Paraaortic lymph node (tissue), 1 donor: ENCODE measurements around a stretch of chr20.

GRCh38 chr20:37985936-37986448, 47.3 kb downstream of the TTI1 start:
- PRO-cap = no peak

GRCh38 chr20:37994370-37995055, 38.7 kb downstream of the TTI1 start:
- PRO-cap = no peak

GRCh38 chr20:38074904-38075646, 41.5 kb downstream of the RPRD1B start:
- PRO-cap = no peak

DNA sequence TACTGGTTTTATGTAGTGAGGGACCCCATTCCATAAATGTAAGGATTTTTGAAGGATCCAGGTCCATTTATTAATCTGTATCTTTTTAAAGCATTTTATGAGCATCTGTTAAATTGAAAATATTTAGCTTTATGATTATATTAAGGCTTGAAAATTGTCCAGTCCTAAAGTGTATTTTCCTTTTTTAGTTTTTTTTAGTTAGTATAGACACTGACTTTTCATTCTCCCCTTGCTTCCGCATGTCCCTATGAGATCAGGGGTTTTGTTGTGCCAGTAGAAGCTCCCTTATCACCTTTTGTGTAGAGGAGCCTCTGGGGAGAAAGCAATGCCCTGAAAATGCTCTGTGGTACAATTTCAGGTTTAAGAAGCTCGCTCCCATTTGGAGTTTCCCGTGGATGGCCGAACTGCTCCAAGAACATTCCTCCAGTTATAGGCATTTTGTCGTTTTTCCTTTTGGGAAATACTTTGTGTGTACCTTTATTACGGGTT, 49.8 kb downstream of the RPRD1B start:
- PRO-cap = no peak

GRCh38 chr20:38095713-38095986, 62.1 kb downstream of the RPRD1B start:
- PRO-cap = unidirectional peak, minus-strand start at chr20:38095897

DNA sequence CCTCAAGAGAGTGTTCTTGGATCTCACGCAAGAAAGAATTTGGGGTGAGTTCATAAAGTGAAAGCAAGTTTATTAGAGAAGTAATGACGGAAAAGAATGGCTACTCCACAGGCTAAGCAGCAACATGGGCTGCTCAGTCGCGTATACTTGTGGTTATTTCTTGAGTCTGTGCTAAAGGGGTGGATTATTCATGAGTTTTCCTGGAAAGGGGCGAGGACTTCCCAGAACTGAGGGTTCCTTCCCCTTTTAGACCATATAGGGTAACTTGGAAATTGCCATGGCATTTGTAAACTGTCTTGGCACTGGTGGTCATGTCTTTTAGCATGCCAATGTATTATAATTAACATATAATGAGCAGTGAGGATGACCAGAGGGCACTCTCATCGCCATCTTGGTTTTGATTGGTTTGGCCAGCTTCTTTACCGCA, 11.3 kb downstream of the LBP start:
- PRO-cap = no peak

- PRO-cap = no peak
Observed at GRCh38 chr20:38433724-38434703, 38.6 kb upstream of the RALGAPB start.

- PRO-cap = no peak
Observed at GRCh38 chr20:38471822-38472328, 768 bp upstream of the RALGAPB start.

DNA sequence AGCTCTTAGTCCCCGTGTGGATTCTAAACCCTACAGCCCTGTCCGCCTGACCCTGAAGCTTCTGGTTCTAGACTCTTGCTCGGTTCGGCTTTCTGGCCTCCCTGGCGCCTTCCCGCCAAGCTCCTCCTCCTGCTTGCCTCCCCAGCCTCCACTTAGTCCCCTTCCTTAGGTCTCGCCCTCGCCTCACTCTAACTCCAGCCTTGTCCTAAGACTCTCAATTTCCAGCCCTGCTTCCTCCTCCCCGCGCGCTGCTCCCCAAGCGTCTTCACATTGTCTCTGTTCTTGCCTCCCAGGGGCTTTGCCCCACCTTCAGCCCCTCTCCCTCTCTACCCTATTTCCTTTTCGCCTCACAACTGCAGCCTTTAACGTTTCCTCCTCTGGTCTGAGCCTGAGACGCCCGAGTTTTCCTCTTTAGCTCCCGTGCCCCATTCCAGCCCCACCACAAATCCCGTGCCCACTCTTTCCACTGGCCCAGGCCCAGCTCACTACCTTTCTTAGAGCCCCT, 2.3 kb downstream of the SLC32A1 start:
- PRO-cap = no peak

DNA sequence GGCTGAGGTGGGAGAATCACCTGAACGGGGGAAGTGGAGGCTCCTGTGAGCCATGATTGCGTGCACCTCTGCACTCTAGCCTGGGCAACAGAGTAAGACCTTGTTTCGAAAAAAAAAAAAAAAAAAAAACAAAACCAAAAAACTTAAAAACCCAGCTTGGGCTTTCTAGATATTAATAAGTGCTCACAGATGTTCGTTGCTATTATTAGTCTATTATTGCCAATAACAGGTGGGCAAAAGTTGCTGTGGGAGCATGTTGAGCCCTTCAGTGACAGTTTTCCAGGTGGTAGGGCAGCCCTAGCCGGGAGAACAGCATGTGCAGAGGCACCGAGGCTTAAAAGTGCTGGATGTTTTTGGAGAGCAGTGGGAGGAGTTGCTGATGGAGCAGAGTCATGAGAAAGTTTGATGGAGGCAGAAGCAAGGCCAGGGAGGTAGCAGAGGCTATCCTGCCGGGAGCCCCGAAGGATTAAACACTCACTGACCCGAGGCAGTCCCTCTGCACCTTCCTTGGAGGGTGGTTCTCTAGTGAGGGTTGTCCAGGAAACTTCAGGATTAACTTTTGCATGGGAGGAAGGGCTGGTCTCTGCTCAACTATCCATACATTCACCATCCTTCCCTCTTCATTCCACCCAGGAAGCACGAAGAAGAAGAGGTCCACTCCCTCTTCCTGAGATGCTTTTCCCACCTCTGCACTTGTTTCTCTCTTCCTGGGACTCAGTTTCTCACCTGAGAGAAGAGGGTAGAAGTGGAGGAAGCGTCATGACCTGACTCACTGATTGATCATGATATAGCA, 4.6 kb downstream of the PPP1R16B start:
- PRO-cap = no peak

DNA sequence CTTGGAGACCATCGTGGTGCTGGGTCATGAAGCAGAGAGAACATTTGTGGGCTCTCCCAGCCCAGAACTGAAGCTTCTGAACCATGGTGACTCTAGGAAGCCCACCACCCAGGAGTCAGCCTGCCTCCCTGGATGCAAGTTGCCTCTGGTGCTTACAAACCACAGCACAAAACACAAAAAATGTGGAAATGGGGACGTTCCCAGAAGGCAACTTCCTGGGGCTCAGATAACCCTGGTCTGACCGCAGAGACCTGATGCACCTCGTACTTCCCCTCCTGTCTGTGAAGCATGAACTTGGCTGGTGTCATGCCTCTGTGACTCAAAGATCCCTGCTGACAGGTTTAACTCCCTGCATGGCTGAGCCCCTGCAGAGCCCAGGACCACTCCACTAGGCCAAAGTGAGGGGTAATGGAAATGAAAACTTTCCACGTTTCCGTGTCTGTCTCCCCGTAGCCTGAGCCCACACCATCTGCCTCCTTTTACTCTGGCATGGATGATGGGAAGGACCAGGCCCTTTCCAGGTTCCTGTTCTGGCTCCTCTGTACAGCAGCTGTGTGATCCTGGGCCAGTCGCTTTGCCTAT, 57.6 kb downstream of the PPP1R16B start:
- PRO-cap = unidirectional peak, minus-strand start at position 147 of the sequence

DNA sequence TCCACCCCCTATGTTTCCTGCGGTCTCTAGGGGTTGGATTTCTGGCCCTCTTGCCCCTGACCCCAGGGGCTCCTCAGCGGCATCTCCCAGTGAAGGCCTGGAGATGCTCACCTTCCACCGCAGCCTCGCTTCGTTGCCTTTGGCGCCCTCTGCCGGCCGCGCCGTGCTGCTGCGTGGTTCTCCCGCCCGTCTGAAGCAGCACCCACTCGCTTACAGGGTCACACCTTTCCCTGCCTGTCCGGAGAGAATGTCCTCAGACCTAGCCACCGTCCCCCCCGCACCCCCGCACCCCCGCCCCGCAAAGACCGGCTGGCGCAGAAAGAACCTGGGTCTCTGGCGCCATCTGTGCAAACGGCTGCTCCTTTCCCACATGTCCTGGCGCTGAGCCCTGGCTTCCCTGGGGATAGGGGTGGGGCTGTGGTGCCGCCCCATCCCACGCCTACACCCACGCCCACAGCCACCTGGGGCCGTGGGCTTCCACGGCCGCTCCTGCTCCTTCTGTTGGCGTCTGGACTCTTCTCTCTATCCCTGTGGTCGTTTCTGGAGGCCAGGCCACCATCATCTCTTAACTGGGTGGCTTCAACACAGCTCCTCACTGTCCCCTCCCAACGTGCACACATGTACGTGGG, 32.3 kb upstream of the FAM83D start:
- PRO-cap = no peak

DNA sequence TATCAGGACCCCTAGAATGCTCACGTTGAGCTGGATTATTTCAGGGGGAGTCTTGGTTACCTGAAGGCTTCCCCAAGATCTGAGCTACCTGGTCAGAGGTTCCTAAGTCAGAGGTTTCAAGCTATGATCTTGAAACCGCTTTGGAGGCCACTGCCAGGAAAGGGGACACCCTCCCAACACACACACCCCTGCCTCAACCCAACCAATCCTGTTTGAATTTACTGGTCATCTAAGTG, 31.4 kb upstream of the FAM83D start:
- PRO-cap = no peak

DNA sequence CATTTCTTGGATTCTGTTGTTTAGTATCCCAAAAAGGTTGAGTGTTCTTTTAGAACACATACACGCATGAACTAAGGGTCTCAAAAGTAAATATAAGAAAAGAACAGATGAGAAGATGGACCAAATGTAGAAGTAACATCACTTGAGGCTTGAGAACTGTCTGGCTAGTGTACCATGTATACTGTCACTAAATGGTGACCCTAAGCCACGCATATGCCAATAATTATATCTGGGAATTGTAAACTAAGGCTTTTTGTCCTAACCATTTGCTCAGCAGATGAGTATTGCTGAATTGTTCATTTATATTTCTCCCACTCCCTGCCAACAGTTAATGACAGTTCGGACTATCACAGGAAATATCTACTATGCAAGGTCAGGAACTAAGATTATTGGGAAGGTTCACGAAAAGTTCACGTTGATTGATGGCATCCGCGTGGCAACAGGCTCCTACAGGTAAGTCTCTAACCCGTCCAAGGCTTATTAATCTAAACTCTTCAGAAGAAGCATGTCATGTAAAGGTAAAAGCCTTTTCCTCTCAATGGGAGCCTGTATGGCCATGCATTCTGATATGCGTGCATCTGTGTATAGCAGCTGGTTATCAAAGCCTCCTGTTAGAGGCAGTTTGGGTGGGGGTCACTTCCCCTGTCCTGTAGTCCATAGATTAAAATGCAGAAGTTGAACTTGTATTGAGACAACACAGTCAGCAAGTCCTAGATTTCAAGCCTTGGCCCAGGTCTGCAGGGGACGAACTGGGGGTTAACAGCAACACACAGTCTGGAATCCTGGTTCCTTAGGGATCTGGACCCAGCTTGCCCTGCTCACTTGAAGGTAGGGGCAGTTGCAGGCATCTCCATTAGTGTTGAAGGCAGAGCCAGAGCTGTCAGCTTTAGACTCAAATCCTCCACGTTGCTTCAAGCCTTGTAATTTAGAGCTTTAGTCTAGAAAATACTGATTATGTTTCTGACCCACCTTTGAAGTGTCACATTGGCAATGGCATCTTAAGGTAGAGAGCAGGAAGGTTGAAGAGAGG, 14.3 kb upstream of the DHX35 start:
- PRO-cap = no peak

- PRO-cap = unidirectional peak, plus-strand start at chr20:39023844
Observed at GRCh38 chr20:39023632-39024083, 61.5 kb downstream of the DHX35 start.

GRCh38 chr20:39078628-39079002, 116.5 kb downstream of the DHX35 start:
- PRO-cap = no peak

DNA sequence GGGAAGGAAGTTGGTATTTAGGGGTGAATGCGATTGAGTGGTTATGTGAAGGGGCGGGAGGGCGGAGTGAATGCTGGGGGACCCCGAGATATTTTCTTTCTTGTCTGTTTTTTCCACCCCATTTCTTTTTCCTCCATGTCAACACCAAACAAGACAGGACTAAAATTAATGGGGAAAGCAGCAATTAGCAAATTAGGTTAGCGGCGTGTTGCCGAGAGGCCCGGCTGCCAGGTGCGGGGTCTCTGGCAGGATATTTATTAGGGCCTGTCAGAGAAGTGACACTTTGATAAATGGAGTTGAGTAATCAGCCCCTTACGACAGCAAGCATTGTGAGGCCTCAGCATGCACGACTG, 193.8 kb downstream of the DHX35 start:
- PRO-cap = no peak

DNA sequence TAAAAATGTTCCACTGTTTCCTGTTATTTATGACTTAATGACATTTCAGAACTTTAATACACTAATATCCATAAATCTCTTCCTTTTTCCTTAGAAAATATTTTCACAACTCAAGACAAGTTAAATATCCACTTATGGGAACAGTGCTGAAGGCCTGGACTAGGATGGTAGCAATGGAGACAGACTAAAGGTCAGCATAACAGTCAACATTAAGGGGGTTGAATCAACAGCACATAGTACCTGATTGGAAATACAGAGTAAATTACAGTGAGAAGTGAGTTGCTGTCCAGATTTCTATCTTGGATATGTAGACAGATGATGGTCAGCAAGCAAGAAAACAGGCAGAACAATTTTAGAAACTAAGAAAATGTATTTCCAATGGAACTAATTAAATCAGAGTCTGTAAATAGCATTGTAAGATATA, 682.9 kb downstream of the MAFB start:
- PRO-cap = no peak

DNA sequence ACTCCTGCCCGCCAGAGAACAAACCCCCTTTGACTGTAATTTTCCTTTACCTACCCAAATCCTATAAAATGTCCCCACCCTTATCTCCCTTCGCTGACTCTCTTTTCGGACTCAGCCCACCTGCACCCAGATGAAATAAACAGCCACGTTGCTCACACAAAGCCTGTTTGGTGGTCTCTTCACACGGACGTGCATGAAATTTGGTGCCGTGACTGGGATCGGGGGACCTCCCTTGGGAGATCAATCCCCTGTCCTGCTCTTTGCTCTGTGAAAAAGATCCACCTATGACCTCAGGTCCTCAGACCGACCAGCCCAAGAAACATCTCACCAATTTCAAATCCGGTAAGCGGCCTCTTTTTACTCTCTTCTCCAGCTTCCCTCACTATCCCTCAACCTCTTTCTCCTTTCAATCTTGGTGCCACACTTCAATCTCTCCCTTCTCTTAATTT, 419.7 kb downstream of the MAFB start:
- PRO-cap = no peak

- PRO-cap = no peak
Observed at GRCh38 chr20:40550982-40551720, 137.9 kb downstream of the MAFB start.